AG08470 (cell line): ENCODE data around the gene NRIP1.

DNA sequence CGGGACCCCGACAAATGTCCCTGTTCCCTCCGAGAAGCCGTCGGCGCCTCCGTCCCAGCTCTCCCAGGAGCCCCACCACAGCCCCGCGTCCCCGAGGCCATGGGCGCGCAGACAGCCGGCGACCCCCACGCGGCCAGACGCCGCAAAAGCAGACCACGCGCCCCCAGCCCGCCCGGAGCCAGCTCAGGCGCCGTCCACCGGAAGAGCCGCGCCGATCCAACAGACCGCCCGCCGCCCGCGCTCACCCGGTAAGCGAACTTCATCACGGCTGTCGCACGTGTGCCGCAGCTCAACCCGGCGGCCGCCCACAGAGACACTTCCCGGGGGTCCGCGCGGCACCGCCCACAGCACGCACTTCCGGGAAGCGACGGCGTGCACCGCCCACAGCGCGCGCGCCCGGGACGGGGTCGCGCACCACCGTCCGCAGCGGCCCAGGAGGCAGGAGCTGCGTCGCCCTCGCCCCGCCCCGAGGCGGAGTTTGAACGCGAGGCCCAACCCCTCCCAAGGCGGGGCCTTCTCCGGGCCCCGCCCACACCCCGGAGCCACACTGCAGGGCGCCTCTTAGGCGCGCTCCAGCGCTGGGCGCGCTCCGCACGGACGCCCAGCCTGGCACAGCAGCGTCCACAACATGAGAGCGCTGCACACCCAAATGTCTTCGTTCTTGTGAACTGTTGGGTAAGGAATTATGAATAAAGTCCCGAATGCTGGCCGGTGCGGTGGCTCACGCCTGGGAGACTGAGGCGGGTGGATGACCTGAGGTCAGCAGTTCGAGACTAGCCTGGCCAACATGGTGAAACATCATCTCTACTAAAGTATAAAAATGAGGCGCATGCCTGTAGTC, 5366.8 kb upstream of the TPTE start:
- RRBS, result no CpG with 5 or more reads among the region's 95 CpGs

GRCh38 chr21:6565139-6565525, 3956.3 kb upstream of the TPTE start:
- RRBS, result no CpG with 5 or more reads among the region's 19 CpGs

- RRBS, result no CpG with 5 or more reads among the region's 65 CpGs
These were observed 2305.4 kb upstream of the TPTE start for GRCh38 chr21:8215887-8216432.

DNA sequence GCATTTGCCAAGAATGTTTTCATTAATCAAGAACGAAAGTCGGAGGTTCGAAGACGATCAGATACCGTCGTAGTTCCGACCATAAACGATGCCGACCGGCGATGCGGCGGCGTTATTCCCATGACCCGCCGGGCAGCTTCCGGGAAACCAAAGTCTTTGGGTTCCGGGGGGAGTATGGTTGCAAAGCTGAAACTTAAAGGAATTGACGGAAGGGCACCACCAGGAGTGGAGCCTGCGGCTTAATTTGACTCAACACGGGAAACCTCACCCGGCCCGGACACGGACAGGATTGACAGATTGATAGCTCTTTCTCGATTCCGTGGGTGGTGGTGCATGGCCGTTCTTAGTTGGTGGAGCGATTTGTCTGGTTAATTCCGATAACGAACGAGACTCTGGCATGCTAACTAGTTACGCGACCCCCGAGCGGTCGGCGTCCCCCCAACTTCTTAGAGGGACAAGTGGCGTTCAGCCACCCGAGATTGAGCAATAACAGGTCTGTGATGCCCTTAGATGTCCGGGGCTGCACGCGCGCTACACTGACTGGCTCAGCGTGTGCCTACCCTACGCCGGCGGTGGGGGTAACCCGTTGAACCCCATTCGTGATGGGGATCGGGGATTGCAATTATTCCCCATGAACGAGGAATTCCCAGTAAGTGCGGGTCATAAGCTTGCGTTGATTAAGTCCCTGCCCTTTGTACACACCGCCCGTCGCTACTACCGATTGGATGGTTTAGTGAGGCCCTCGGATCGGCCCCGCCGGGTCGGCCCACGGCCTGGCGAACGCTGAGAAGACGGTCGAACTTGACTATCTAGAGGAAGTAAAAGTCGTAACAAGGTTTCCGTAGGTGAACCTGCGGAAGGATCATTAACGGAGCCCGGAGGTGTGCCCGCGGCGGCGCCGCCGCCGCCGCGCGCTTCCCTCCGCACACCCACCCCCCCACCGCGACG, 2266.3 kb upstream of the TPTE start:
- RRBS, result no CpG with 5 or more reads among the region's 86 CpGs

- RRBS, result no CpG with 5 or more reads among the region's 4 CpGs
These were observed 1520.8 kb upstream of the TPTE start for GRCh38 chr21:9000278-9001304.

DNA sequence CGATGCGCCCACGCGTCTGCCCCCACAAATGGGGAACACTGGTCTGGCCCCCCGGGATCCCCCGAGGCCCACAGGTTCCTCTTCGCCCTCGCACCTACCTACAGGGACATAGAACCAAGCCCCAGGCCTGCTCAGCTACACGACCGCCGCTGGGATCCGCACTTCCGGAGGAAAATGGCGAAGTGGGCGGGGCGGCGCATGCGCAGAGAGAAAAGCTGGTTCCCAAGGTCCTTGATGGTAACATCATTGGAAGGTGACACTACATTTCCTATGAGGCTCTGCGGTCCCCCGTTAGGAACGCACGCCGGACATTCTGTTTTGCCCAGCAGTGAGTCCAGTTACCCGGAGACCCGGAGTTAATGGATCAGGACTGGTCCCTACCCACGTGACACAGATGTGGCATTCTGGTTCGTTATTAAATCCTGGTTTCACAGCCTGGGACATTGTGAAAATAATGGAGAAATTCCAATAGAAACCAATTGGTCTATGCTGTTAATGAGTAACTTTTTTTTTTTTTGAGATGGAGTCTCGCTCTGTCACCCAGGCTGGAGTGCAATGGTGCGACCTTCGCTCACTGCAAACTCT, 1391.7 kb upstream of the TPTE start:
- RRBS, result no CpG with 5 or more reads among the region's 30 CpGs

DNA sequence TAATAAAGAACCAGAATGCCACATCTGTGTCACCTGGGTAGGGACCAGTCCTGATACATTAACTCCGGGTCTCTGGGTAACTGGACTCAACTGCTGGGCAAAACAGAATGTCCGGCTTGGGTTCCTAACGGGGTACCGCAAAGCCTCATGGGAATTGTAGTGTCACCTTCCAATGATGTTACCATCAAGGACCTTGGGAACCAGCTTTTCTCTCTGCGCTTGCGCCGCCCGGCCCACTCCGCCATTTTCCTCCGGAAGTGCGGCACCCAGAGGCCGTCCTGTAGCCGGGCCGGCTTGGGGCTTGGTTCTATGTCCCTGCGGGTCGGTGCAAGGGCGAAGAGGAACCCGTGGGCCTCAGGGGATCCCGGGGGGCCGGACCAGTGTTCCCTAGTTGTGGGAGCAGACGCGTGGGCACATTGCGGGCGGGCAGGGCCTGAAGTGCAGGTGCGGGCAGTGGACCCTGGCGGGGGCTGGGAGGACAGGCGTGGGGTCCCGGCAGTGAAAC, 1196.6 kb upstream of the TPTE start:
- RRBS, result no CpG with 5 or more reads among the region's 28 CpGs

- RRBS, result no CpG with 5 or more reads among the region's 56 CpGs
These were observed 402.1 kb upstream of the TPTE start for GRCh38 chr21:10119223-10119839.

DNA sequence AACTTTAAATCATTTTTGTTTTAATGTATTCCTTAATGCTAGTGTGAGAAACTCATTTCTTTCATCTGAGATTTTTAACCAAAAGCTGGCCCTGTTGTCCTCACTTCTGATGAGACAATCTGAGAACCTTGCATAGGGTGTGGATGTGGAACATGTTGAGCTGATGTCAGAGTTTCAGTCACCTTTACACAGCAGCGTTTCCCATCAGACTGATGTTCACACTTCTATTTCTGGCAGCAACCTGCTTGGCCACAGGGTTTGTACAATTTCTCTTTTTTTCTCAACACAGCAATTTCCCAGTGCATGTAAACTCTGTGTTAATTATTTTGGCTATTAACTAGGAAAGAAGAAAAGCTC, 70.4 kb upstream of the HSPA13 start:
- RRBS, result no CpG with 5 or more reads among the region's 1 CpG

GRCh38 chr21:14526703-14528003, 19.0 kb downstream of the SAMSN1 start:
- RRBS, result no CpG with 5 or more reads among the region's 12 CpGs

DNA sequence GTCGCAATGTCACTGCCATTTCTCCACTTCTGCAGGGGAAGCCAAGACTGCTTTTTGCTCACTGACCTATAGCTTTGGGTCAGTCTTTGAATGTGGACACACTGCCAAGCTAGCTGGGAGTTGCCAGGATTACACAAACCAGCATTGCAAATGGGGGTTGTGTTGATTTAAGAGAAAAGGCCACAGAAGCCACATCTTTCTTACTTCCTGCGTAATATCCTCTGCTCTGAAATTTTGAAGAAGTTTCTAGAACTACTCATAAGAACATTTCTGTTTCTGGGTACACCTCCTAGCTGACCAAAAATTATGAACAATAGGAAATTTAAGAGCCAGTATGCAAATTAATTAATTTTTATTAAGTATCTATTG, 45.8 kb upstream of the SAMSN1 start:
- RRBS, result no CpG with 5 or more reads among the region's 2 CpGs

GRCh38 chr21:14964751-14965705, 99.8 kb downstream of the NRIP1 start:
- RRBS, result no CpG with 5 or more reads among the region's 8 CpGs

- RRBS, result no CpG with 5 or more reads among the region's 6 CpGs
These were observed 75.4 kb downstream of the NRIP1 start for GRCh38 chr21:14989187-14990043.

DNA sequence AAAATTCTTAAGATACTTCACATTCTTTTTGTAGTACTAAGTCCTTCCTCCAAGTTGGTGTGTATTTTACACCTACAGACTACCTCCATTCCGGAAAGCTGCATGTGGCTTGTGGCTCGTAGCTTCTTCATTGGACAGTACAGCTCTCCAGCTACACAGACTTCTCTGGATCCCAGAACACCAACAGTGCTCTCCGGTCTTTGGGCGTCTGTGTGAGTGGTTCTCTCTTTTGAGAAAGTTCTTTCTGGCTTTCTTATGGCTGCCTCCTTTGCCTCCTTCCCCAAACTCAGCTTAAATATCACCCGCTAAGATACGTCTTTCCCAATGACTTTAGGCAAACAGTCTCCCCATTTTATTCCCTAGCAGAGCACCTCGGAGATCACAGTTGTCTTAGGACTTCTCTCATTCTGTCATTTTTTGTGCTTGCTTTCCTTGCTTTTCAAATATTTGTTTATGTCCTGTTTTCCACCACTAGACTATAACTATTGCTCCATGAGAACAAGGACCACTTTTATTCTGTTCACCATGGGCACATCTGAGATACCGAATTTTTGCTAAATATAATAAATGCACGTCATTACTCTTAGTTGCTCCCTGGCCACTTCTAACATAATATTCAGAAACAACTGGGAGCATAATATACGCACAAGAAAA, 68.5 kb downstream of the NRIP1 start:
- RRBS, result 86% methylated on average over 3 of the region's 10 CpGs

DNA sequence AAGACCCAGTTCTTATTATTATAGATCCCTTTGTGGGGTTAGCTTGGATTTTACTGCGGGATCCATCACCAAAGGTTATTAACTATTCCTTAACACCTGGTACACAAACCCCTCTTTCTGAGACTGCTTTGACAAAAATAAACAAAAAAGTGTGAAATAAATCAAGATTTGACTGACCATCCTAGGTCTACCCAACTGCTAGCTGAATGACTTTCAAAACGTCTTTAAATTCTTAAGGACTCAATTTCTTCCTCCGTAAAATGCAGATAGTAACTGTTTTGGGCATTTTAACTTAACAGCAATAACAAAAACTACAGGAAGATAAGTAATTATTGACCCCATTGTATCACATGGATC, 9.3 kb downstream of the NRIP1 start:
- RRBS, result no CpG with 5 or more reads among the region's 3 CpGs

DNA sequence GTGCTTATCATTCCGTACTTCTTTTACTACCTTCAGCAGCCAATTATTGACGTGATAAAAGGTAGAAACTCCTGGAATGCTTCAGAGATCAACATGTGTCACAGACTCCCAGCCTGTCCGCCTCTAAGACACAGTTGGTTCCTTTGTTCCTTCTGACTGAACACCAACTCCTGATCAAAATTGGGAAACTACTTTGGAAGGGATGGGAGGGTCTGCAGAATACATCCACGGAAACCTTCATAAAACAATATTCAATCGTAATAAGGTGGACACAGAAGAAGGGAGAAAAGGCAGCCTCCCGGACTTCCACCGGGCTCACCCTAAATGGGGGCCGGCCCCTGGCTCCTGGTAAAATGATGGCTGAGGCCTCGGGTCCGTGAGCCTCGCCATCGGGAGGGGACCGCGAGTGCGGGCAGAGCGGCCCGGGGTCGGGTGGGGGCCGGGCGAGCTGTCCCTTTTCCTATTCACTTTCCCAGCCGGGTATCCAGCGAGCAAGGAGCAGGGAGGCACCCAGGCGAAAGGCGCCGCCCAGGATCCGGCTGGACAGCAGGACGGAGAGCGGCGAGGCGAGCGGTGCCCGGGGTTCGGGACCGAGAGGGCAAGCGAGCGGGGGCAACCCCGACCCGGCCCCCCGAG, 875 bp downstream of the NRIP1 start:
- RRBS, result 2% methylated on average over 25 of the region's 39 CpGs

DNA sequence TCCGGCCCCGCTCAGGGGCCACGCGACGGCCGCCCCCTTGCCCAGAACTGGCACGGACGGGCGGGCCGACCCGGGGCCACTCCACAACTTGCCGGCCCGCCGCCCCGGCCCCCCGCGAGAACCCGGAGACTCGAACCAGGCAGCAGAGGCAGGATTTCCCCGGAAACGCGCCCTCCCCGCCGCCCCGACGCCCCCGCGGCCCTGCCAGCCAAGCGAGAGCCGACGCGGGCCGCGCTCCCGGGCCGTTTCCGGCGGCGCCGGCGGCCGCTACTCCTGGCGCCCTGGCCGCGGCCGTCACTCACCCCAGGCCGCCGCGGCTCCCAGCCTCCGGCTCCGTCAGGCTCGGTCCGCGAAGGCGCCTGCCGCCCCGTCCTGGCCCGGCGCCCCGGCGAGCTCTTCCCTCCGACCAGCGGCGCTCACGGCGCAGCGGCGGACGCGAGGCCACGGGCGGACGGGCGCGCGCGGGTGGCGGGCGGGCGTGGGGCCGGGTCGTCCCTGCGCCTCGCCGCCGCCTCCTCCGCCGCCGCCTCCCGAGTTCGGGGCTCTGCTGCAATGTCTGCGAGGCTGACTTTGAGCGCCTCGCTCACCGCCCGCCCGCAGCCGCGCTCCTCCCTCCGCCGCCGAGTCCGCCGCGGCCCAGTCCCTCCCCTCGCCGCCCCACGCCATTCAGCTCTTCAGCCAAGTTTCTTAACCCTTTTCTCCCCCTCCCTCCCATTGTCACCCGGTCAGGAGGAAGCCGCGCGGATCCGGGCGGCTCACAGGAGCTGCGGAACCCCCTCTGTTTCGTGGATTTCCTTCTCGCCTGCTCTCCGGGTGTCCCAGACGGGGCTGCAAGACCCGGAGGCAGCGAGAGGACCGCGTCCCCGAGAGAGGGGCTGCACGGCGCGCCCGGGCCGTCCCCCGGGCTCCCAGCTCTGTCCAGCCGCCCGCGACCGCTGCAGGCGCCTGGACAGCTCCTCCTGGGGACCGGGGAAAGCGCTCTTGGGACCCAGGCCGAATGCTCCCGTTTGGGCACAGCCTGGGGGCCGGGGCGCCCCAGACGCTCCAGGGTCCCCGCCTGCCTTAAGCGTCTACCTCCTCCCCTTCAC, at the start of gene NRIP1:
Gene NRIP1 (minus strand): TSS at position 558 of the 1,088 bp plus-strand sequence.
- RRBS, result 1% methylated on average over 86 of the region's 144 CpGs

DNA sequence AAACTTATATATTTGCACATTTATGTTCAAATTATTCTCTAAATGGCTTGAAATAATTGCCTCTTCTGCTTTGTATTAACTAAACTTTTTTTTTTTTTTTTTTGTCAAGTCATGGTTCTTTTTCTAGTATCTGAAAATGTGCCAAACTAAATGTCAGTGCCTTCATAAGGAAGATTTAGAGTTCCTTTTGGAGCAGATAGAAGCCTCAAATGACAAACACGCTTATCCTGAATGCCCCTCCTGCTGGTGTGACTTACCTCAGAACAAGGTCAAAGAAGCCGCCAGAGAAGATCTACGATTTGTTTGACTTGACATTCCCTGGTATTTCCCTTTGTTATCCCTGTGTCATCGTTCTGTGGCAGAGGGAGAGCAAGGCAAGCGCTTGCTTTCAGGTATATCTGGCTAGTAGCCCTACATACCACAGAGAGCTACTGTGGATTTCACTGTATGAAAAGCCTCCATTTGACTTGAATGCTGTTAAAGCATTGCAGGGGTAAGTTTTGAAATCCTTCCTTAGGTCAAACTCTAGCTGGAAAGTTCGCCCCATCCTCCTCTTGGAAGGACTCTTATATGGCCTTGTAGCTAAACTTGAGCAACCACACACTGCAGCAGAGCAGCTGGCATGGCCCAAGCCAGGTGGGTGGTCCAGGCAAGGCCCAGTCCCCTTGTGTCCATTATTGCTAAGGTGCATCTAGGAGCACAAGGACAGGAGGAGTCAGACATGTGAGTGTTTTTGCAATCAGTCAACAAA, 285.5 kb upstream of the USP25 start:
- RRBS, result no CpG with 5 or more reads among the region's 6 CpGs

DNA sequence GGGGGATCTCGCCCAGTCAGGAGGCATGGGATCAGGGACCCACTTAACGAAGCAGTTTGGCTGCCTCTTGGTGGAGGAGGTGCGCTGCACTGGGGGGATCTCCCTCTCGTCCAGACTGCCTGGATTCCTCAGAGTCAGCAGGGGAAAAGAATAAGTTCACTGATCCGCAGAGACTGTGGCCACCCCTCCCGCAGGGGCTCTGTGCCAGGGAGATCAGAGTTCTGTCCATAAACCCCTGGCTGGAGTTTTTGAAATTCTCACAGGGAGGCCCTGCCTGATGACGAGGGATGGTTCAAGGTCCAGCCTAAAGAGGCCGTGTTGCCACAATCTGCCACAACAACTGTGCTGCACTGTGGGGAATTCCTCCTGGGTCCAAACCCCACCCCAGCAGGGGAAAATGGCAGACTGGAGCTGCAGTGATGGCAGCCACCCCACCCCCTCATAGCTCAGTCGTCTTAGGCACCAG, 273.9 kb upstream of the USP25 start:
- RRBS, result no CpG with 5 or more reads among the region's 9 CpGs

GRCh38 chr21:15730816-15731215, 1.0 kb downstream of the USP25 start:
- RRBS, result no CpG with 5 or more reads among the region's 6 CpGs